Placental epithelial cell (primary cell): ENCODE data around the genes ZFP37, ORM1 and TEX48.

DNA sequence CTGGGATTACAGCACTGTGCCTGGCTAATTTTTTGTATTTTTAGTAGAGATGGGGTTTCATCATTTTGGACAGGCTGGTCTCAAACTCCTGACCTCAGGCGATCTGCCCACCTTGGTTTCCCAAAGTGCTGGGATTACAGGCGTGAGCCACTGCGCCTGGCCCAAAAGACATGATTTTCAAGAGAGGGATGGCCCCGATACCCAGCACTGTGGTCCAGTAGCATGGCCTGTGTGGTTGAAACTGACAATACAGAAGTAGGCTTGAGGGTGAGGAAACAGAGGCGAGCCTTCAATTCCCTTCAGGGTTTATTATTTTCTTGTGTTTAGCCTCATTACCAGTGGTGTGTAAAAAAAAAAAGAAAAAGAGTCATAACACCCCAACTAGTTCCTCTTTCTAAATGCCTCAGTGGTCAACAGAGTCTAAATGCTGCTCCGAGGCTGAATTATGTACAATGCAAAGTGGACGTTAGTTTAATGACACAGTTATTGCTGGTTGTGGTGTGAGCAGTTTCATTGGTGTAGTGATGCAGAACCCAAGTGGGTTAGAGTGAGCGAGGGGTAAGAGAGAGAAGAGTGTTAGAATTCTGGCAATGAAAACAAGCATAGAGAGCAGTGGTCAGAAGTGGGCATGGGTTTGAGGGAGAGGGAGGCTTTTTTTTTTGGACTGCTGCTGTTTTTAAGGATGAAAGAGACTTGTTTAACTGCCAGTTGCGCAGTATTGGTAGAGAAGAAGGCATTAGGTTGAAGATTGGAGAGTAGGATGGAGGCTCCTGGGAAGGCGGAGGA lies 58.9 kb downstream of the SNX30 start:
- CAGE, long polyA plus RNA: no peak

DNA sequence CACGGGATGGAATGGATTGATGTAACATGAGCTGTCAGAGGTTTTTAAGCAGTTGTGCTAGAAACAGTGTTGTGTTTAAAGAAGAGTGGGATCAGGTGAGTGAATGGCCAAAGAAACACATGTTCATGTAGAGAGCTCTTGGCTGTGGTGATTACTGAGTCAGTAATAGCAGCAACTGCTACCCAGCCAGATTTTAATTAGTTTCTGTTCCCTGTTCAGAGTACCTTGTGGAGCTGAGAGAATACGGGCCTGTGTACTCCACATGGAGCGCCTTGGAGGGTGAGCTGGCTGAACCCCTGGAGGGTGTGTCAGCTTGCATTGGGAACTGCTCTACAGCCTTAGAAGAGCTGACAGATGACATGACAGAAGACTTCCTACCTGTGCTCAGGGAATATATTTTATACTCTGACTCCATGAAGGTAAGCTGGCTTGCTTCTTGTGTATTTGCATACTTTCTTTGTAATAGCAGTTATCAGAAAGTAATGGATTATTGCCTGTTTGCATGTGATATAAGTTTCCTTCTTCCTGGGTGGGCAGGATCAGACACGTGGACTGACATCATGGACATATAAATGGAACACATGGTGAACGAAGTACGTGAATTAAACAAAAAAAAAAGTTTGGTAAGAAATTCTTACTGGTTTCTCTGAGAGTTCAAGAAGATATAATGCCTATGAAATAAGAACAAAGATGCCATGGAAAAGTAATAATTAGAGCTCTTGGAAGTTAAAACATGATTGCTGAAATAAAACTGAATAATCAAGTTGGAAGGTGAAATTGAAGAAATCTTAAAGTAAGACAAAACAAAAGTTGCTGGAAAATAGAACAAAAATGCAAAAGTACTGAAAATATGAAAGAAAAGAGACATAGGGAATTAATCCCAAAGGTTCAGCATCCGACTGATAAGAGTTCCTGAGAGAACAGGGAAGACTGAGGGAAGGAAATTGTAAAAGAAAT lies 52.1 kb downstream of the SLC46A2 start:
- CAGE, long polyA plus RNA: no peak

DNA sequence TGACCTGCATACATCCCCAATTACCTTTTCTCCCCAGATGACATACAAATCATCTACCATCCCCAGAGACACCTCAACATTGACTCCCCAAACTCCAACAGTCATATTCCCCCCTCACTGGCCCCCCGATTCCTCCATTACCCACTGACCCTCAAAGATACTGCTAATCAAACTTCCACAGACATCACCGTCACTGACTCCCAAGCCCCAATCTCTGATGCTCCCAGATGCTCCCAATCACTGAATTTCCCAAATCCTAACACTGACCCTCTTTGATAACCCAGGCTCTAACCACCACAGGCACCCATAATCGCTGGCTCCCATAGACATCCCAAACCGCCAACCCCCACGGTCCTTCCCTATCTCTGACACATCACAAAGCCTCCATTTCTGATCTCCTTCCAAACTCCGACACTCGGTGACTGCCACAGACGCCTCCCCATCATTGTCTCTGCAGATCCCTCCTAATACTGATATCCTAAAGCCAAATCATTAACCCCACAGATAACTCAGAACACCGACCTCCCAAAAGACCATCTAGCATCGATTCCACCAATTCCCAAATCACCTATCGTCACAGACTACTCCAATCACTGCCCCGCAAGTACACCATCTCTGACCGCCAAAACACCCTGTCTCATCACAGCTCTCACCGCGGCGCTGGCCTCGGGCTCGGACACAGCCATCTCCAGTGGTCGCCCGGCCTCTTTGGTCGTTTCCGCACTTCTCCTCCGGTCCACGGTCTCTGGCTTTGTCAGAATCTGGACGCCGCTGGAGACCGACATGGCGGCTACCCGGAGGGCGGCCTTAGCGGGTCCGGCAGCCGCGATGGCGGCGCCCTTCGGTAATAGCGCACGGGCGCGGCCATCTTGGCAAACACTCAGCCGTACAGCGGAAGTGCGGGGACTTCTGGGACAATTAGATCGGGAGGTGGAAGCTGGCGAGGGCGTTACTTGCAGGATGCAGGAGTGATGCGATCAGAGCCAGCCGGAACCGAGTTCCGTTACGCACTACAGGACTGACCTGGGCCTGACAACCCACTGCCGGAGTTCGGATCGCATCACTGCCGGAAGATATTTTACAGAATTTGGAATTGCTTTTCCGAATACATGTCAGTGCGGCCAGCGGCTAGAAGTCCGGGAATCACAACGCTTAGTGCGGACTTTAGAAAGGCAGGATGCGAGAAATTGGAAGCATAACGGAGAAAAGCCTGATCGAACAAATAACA lies at the start of gene ZFP37:
ZFP37 (minus strand) TSS at position 821 of the 1,228 bp plus-strand sequence.
- CAGE, long polyA plus RNA: no peak

DNA sequence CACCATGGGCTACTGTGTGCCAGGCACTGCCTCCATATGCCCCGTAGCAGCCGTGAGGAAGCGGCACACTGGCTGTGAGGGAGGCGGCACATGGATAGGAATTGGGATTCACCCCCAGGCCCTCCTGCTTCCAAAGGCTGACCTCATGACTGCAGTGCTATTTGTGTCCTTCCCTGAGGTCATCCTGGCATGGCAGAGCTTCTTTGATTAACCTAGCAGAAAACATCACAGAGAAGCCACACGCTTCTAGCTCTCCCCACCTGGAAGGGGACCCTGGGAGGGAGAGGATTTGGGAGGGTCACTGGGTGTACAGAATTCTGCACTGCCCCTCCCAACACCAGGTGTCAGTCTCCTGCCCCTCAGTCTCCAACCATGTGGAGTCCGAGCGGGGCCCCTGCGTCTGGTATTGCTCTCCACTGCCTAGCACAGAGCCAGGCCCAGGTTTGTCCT lies 109.9 kb downstream of the RGS3 start:
- CAGE, long polyA plus RNA: no peak

DNA sequence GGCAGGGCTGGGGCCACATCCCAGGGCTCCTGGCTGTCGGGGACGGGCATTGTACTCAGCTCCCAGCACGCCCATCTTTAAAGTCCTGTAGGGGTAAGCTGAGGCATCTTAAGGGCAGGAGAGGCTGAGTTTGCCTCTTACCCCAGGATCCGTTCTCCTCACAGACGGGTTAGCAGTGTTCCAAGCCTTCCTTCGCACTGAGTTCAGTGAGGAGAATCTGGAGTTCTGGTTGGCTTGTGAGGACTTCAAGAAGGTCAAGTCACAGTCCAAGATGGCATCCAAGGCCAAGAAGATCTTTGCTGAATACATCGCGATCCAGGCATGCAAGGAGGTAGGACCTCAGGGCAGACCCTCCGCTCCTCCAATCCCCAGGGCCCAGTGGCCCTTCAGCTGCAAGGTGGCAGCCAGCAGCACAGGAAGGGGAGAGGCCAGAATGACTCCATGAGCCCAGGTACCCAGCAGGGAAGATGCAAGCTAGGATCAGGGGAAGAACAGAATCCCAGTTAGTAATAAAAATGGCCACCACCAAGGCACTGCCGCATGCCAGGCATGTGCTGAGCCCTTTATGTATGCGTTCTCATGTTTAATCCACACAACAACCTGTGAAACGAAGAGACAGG lies 132.0 kb downstream of the RGS3 start:
- CAGE, long polyA plus RNA: no peak

- CAGE, long polyA plus RNA: no peak
Observed at GRCh38 chr9:113599480-113600211, 136.1 kb downstream of the RGS3 start.

DNA sequence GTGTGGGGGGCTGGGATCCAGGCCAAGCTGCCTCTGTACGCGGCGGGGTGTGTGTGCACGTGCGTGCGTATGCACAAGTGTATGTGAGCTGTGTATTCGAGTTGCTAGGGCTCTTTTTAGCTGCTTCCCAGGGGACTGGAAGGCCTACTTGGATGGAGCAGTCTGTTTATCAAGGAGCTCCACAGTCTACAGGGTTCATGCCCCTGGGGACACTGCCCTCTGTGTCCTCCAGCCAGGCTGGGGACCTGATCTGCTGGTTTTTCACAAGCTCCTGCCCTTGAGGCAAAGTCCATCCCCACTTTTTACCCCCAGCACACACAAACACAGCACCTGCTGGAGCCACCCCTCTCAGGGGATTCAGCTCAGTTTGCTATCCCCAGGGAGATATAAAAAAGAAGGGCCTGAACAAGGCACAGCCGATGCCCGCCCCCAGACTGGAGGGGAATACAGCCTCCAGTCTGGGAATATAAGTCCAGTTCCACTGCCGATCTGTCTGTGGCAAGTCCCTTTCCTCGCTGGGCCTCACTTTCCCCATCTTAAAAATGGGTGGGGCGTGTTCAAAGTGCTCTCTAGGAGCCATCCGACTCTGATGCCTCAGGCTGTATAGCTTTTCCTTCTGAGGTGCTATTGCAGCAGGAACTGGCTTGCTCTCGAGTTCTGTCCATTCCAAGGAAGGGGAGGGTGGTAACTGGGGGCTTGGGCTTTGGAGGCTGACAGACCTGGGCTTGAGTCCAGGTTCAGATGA lies 139.2 kb downstream of the RGS3 start:
- CAGE, long polyA plus RNA: no peak

DNA sequence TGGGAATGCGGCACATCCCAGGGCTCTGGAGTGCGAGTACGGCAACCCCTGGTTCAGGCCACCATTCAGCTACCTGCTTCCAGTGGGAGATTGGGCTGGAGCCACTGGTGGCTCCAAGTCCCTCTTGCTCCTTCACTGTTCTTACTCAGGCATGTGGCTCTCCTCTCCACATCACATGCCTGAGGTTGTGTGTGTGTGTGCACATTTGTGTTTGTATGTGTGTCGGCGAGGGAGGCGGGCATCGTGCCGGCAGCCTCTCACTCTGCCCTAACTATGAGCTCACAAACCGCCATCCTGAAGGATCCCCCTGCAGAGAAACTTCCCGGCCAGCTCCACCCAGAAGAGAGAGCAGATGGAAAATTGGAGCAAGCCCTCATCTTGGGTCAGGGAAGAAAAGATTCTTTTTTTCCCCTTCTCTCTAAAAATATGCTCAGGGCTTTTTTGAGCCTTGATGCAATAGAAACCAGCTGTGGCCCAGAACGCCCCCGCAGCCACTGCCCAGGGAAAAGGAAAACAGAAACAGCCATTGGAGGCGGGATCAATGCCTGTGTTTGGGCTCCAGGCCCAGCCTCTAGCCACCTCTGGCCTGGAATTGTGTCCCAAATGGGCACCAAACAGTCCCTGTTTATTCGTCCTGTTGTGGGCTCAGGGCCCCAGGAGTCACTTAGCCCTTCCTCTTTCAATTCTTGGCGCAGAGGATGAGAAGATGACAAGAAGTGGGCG lies 151.4 kb downstream of the RGS3 start:
- CAGE, long polyA plus RNA: no peak

DNA sequence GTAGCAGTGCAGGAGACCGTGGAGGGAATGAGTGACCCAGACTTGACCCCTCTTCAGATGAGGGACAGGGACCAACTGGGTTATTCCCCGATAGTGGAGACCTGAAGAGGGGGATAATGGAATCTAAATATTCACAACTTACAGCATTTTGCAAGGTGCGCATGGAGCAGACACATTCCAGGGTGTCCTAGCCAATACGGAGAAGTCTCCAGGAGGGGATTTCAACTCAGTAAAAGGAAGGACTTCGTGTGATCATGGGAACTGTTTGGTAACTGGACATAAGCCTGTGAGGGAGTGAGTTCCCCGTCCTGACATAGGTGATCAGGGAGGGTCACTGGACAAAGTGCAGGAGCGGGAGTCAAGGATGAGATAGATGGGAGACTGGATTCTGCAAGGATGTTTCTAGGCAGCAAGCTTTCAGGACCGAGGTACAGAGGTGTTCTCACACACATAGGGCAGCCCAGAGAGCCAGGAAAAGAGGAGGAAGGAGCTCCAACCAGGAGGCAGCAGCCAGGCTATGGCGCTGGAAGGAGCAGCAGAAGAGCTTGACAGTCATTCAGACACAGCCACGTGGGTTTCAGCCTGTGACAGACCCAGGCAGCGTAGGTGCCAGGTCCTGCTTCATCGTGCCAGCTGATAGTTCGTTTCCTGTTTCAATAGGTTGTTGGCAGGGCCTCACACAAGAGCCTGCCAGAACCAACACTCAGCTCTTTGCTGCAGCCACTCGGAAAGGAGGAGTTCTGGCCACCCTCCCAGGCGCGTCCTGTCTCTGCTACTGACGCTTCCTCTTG lies 84.2 kb downstream of the AMBP start:
- CAGE, long polyA plus RNA: no peak

- CAGE, long polyA plus RNA: no peak
Observed at GRCh38 chr9:114107771-114108397, 8.8 kb upstream of the KIF12 start.

DNA sequence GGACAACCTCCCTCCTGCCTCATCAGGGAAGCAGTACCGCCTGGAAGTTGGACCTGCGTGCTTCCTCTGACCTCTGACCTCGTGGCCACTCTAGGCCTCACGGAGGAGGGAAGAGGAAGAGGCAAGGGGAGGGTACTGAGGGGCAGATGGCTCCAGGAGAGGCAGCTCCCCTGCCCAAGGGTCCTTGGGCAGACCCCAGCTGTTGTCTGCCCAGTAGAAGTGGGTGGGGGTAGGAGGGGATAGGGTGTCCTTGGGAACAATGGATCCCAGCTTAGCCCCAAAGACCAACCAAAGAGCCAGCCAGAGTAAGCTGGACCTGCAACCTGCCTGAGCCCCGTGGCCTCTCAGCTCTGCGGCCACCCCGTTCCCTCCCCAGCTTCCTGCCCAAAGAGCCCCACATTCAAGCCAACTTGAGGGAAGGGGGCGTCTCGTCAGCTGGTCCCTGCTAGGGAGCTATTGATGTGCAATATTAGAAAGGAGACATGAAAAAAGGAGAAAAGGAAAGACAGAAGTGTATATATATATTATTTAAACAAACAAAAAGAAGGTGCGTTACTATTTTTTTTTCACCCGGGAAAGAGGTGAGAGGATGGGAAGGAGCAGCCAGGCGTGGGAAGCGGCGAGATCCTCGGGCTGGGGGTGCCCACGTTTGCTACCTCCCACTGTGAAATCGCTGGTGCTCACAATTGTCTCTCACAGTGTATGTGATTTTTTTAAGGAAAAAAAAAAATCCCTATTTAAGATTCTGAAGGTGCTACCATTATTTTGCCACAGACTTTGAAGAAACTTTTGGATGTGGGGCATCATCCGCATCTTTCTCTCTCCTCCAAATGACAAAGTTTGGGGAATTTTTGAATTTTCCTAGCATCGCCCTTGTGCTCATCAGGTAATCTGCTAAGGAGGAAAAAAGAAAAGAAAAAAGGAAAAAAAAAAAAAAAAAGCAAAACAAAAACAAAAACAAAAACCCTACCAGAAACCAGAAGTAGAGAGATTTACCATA lies 12.0 kb upstream of the ORM1 start:
- CAGE, long polyA plus RNA: no peak

GRCh38 chr9:114322833-114323200 lies at the start of gene ORM1:
TSS of gene ORM1 (plus strand) at chr9:114323098.
- CAGE, long polyA plus RNA: no peak

- CAGE, long polyA plus RNA: no peak
Observed at GRCh38 chr9:114324472-114324958, 1.6 kb downstream of the ORM1 start.

- CAGE, long polyA plus RNA: no peak
Observed at GRCh38 chr9:114329914-114330336, 256 bp downstream of the ORM2 start.

- CAGE, long polyA plus RNA: no peak
Observed at GRCh38 chr9:114369880-114370738, 17.7 kb downstream of the AKNA start.

- CAGE, long polyA plus RNA: no peak
Observed at GRCh38 chr9:114372954-114373562, 14.7 kb downstream of the AKNA start.

- CAGE, long polyA plus RNA: no peak
Observed at GRCh38 chr9:114386228-114386996, 1.4 kb downstream of the AKNA start.

DNA sequence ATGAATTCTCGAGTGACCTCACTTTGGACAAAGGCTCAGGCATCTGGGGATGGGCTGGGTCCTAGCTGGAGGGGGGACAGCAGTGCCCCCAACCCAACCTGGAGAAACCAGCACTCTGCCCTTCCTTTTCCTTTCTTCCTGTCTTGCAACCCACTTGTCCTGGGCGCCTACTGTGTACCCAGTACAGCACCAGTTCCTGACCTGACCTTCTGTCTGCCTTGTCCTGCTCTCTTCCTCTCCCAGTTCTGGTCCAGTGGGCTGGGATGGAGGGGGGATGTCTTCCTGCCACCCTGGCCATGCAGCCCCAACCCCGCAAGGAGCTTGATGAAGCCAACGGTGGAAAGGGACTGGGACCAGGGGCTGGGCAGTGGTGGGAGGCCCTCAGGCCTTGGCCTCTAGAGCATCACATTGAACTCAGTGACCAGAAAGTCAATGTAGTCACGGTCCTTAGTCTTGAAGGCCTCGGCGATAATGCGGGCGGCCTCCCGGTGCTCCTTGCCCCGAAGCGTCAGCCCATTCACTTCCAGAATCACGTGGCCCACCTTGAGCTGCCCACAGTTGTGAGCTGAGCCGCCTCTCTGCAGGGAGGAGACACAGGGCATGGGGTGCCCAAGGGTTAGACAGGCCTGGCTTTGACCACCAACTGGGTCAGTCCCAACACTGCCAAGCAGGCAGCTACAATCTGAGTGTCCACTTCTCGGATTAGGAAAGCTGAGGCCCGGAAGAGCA lies 14.7 kb upstream of the AKNA start:
- CAGE, long polyA plus RNA: no peak

GRCh38 chr9:114505822-114506260 lies 568 bp upstream of the WHRN start:
- CAGE, long polyA plus RNA: no peak

DNA sequence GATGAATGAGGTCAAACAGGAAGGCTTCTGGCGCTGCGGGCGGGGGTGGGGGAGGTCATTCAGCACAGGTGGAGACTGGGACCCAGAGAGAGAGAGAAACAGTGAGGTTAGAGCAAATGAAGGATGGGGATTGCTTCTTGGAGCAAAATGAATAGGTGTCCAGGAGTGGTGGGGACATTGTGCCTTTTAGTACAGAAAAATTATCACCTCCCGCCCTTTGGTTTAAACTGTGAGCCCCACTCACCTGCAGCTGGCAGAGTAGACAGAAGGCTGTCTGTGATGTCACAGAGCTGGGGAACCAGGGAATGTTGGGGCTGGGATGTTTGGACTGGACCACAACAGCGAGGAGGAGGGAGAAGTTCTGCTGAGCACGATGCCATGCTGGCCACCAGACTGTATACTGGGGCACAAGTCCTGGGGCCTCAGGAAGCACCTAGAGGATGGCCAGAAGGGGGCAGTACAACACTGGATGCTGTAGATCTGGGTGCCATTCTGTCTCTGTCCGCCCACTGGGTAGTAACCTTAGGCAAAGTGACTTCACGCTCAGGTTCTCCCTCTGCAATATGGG lies at the start of gene TEX48:
TEX48 (minus strand) TSS at position 402 of the 568 bp plus-strand sequence.
- CAGE, long polyA plus RNA: no peak